BJ (cell line): Measurements from ENCODE around the genes LMX1A and CD247.

DNA sequence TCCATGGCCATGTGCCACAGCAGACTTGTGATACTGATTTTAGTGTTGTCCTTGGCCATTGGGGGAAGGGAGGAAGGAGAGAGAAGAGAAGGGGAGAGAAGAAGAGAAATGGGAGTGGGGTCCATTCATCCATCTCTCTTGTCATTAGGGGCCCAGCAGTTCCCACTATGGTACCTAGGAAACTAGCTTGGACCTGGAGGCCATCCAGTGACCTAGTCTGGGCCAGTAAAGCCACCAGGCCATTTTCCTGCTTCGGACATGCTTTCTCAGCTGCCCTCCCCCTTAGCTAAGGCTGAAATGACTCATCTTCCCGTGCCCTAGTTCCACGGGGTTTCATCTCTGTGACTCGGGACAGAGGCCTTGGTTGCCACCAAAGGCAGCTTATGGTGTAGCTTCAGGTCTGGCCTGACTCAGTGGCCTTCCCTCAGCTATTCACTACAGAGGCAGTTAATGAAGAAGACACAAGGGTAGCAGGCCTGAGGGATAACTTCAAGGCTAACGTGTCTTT is 82.2 kb downstream of the PBX1 start:
- CAGE, long polyA plus RNA = no peak
- RRBS = no CpG with 5 or more reads among the region's 5 CpGs

DNA sequence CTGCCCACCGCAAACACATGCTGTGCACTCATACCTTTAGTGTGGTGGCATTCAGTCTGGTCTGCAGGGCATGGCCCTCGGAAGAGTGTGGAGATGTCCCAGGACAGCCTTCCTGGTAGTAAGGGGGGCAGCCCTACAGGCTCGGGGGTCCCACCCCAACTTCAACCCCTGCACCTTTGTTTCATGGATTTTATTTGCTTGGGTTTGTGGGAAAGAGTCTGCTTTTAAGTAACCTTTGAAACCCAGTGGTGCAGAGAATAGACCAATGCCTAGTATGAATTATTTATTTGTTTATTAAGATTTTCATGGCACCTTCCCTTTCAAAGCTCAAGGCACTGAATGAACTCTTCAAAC is 87.9 kb downstream of the PBX1 start:
- CAGE, long polyA plus RNA = no peak
- RRBS = no CpG with 5 or more reads among the region's 3 CpGs

DNA sequence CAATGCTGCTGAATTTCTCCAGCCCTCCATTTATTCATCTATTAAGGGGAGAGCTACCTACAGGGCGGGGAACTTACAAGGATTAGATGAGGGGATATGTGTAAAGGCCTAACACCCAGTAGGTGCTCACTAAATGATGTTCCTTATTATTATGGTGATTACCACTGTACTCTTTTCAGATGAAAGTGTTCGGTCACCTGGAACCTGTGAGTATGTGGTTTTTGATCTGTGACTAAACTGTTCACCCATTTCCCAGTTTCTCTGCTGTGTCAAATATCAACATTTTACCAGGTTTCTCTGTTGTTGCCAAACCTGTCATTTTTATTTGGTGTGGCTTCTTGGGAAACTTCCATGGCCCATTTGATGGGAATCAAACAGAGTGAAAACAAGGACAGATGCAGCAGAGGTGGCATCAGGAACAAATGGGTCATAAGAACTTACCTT is 127.1 kb downstream of the PBX1 start:
- CAGE, long polyA plus RNA = no peak
- RRBS = no CpG with 5 or more reads among the region's 2 CpGs

DNA sequence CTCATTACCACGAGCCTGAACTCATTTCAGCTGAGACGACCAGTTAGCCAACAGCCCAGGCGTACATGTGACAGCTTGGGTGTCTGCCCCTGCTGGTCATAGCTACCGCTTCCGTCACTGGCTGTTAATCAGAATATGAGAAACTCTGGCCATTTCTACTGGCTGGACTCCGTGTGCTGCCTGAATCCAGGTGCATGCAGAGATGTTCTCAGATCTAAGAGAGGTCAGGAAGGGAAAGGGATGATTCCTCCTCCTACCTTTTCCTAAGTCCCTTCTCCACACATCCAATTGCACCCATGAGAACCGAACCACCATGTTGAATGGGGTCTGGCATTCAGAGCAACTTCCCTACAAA is 144.5 kb downstream of the PBX1 start:
- CAGE, long polyA plus RNA = no peak
- RRBS = no CpG with 5 or more reads among the region's 7 CpGs

GRCh38 chr1:164794158-164794751 is 235.3 kb downstream of the PBX1 start:
- CAGE, long polyA plus RNA = no peak
- RRBS = no CpG with 5 or more reads among the region's 2 CpGs

- CAGE, long polyA plus RNA = no peak
- RRBS = no CpG with 5 or more reads among the region's 41 CpGs
These were observed 3.7 kb downstream of the LMX1A start for GRCh38 chr1:165352655-165353309.

DNA sequence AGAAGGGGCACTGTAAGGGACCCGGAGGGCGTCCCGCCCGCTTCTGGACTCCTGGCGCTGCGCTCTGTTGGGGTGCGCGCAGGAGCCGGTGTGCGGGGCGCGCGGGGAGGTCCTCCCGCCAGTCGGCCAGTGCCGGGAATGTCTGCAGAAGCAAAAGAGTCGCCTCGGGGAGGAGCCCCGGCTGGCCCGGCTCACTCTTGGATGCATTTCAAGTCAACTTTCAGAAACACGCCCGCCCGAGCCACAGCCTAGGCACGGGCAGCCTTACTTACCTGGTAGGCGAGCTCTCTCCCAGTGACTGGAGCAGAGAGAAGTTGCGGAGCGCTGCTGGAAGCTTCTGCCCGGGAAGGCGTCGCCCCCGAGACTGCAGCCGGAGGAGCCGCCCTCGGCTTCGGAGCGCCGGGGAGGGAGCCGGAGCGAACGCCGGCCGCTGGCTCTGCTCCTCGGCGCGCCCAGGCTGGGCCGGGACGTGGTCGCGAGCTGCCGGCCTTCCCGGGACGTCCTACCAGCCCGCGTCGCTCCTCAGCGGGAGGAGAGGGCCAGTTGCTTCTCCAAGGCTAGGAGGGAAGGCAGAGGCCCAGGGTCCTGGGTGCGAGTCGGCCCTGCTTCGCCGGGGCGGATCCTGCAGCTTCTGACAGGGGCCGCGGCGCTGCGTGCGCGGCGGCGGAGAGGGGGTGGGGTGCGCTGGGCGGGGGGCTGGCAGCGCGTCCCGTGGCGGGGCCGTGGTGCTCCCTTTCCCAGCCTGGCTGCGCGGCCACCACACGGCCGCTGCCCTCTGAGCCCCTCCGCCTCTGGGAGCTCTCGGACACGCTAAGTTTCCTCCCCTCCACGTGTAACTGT is at the start of gene LMX1A:
Gene LMX1A (minus strand): TSS at position 633 of the 840 bp plus-strand sequence.
- CAGE, long polyA plus RNA = no peak
- RRBS = 3% methylated on average over 34 of the region's 84 CpGs

GRCh38 chr1:165630037-165630639 is 896 bp upstream of the MGST3 start:
- CAGE, long polyA plus RNA = no peak
- RRBS = 2% methylated on average over 4 of the region's 27 CpGs

- CAGE, long polyA plus RNA = no peak
- RRBS = no CpG with 5 or more reads among the region's 2 CpGs
These were observed 1.6 kb downstream of the ALDH9A1 start for GRCh38 chr1:165696649-165697174.

DNA sequence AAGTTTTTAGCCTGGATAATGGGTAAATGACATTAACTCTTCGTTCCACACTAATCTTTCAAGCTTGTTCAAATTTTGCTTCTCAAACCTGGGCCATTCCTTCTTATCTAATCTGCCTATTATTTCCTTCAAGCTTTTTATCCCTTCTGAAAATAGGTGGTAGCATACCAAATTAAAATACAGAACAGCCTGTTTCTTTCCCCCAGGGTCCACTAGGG is 306 bp upstream of the UCK2 start:
- CAGE, long polyA plus RNA = no peak
- RRBS = no CpG with 5 or more reads among the region's 1 CpG

DNA sequence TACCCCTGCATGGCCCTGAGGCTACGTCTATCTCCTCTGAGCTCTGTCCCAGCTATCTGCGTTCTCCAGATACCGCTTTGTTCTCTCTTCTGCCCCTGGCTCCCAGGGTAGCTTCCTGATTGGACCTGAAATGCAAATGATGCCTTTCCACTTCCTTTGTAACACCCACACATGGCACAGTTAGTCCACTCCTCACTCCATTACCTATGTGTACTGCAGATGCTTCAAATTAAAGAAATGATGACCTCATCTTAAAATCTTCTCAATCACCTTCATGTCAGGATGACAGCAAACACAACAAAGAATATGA is 138.6 kb upstream of the POGK start:
- CAGE, long polyA plus RNA = no peak
- RRBS = no CpG with 5 or more reads among the region's 3 CpGs

DNA sequence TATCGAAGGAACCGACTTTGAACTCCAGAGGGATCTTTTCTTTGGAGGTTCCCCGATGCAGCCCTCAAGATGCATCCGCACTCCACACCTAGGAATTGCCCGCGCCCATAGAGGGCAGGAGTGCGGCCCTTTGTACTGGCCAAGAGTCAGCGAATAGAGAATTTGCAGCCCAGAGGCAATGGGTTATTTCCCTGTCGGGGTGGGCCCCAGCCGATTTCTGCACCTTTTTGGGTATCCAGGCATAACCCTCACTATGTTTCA is 749 bp downstream of the POGK start:
- CAGE, long polyA plus RNA = no peak
- RRBS = no CpG with 5 or more reads among the region's 10 CpGs

DNA sequence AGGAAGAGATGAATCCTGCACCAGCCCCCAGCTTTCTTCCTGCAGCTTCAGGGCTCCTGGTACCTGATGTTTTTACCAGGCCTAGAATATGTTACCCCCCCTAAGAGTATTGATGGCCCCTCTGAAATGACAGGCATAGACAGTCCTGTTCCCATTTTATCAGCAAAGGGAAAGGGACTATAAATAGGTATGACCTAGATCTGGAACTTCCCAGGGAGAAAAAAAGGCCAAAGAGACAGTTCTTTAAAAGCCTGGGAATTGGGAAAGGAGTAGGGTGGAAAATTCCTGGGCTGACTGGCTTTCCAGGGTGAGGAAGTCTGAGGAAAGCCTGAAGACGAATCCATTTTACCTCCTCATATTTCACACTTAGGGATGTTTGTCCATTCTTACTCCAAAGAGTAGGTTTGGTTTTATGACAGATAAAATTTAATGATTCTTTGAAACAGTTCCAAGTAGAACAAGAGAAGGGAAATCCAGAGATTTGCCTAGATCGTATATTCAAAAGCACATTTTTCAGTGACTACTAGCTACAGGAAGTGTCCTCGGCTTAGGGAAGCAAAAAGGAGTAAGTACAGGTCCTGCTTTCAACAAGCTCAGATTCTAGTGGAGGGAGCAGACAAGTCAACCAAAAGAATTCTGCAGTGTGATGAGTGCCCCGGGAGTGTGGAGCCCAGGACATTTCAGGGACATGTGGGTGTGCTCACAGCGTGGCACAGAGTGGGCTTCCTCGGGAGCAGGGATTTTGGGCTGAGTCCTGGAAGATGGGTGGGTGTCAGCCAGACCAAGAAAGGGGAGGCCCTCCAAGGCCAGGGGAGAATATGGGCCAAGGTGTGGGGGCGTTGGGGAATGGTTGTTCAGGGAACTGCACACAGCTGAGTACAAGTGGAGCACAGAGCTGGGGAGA is 5.1 kb downstream of the POGK start:
- CAGE, long polyA plus RNA = no peak
- RRBS = no CpG with 5 or more reads among the region's 7 CpGs

- CAGE, long polyA plus RNA = no peak
- RRBS = no CpG with 5 or more reads among the region's 2 CpGs
These were observed 40.5 kb downstream of the POU2F1 start for GRCh38 chr1:167261144-167261547.

GRCh38 chr1:167337042-167337809 is 116.5 kb downstream of the POU2F1 start:
- CAGE, long polyA plus RNA = no peak
- RRBS = no CpG with 5 or more reads among the region's 10 CpGs

GRCh38 chr1:167417575-167418221 is 100.6 kb downstream of the CD247 start:
- CAGE, long polyA plus RNA = no peak
- RRBS = no CpG with 5 or more reads among the region's 4 CpGs

GRCh38 chr1:167426479-167426867 is 91.9 kb downstream of the CD247 start:
- CAGE, long polyA plus RNA = no peak
- RRBS = no CpG with 5 or more reads among the region's 2 CpGs

GRCh38 chr1:167434117-167434496 is 84.2 kb downstream of the CD247 start:
- CAGE, long polyA plus RNA = no peak
- RRBS = no CpG with 5 or more reads among the region's 4 CpGs

DNA sequence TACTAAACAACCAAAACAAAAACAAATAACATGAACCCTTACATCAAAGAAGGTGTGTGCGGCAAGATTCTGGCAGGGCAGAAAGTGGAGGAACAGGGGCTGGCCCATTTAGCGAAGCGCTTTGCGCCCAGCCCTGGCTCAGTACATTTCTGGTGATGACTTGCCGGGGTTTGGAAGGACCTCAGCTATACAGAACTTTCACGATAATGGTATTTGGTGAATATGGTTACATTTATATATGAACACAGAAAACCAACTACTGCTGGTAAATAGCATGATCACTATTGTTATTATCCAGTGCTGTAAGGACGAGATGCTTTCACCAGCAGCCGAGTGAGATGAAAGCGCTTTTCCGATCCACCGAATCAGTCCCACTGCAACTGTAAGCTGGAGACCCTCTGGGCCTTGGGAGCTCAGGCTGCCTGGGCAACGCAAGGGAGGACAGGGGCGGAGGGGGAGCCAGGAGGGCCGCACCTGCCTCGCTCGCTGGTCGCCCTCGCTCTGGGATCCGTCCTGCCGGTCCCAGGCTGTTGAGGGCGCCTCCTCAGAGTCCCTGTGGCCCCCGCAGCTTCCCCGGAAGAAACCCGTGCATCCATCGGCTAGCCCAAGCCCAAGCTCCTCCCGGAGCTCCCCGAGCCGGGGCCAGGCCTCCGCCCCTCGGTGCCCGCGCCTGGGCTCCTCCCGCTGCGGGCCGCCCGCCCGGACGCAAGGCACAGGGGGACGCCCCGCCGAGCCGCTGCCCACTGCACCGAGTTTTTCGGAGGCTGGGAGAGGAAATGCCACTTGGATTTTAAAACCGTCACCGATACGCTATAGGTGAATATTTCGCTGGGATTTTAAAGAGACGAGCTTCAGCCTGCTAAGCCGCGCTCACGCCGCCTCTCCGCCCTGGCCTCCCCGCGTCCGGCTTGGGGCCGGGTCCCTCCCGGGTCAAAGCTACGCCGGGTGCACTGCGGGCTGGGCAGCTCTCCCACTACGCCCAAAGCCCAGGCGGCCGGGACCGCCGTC is 63.6 kb downstream of the CD247 start:
- CAGE, long polyA plus RNA = no peak
- RRBS = 2% methylated on average over 24 of the region's 67 CpGs

DNA sequence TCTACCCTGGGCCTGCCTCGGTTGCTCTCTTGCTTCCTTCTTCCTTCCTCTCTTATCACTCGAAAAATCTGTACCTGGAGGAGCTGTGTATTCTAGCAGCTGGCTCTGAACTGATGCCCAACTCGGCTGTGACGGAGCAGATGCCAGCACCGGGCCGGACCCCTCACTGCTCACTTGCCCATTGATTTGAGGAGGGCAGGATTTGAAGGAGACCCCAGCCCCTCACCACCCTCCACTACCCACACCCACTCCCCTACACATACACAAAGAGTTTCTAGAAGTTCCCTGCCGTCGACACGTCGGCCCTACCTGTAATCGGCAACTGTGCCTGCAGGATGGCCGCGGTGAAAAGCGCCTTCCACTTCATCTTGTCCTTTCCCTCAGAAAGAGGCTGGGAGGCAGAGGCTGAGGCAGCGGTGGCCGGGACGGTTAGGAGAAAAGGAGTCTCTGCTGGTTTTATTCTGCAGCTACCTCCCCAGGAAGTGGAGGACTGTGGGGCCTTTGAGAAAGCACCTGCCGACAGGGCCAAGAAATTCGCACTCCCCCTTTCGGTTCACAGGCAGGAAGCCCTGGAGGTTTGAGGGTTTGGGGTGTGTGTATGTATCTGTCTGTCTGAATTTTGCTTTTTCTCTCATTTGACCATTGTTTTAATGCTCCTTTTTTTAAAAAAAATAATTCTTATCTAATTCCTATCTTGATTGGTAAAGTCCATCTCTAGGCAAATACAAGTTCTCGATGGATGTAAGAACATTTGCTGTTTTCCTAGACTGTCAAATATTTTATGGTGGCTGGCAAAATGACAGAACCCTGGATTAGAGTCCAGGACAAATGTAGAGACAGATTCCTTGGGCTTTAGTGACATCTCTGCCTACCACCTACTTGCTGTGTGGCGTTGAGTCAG is at the start of gene CD247:
Gene CD247 (minus strand): TSS at position 431 of the 901 bp plus-strand sequence.
- CAGE, long polyA plus RNA = no peak
- RRBS = no CpG with 5 or more reads among the region's 22 CpGs